Mesenchymal stem cell of Wharton's jelly (primary cell): ENCODE results near the genes RAB5IF and TLDC2.

DNA sequence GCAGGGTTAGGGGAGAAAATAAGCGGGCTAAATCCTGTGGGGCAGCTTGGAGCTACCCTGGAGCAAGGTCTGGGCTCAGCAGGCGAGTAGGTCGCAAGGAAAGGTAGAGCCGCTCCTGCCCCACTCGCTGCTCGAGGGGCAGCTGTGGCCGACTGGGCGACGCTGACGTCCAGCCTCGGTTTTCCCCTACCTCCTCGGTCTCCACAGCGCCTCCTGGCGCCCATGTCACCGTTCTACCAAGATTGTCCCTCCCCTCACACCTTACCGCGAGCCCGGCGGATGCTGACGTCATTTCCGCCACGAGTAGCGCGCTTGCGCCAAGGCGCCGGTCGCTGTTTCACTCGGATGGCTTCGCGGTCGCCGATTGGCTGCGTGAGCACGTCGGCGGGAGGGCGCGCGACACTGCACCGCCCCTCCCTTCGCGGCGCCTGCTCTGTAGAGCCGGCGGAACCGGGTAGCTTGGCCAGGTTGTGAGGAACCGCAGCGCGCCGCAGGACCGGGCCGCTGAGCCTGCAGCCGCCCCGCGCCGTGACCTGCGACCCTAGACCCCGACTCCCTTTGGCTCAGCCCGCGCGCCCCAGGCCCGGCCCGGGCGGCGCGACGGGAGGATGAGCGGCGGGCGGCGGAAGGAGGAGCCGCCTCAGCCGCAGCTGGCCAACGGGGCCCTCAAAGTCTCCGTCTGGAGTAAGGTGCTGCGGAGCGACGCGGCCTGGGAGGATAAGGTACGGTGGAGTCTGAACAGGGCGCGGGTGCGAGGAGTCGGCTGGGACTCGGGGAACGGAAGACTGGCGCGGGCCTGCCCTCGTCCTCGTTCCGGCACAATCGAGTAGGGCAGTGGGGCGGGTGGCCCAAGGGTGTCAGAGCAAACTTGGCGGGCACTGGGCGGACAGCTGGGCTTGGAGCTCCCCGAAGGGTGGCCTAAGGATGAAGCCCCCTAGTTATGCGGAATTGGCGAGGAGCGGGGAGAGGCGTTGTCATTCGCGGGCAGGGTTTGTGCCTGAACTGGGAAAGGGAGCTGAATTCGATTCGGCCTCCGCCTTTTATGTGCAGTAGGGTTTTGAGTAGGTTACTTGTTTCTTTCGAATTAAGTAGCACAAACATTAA, at the start of gene RAB5IF:
Gene RAB5IF (plus strand): TSS at position 436 of the 1,104 bp plus-strand sequence.
- CAGE, long polyA plus RNA: start-site peak on the plus strand centred at position 454 of the sequence, 304 bp wide, 209 and 20 reads in 2 replicates

DNA sequence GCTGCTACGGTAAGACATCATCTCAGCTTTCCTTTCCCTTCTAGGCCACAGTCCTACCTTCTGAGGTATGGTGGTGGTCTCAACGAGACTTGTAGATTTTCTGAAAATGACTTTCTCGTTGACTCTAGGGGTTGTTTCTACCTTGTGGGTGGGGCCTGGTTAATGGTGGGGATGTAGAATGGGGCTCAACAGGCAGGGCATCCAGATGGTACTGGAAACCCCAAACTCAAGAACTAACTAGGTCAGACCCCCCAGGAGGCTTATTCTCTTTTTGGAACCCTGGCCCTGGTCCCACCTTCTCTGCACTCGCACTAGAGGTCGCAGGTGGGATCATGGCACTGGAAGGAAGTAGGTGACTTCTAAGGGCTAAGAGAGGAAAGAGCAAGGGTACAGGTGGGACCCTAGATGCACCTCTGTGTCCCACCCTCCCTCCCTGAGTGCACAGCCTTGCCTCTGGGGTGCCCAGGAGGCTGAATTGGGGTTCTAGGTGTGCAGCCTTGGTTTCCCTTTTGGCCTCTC, 7.8 kb downstream of the RAB5IF start:
- CAGE, long polyA plus RNA: no peak

- CAGE, long polyA plus RNA: no peak
Measured at GRCh38 chr20:36862863-36863351, 431 bp downstream of the SOGA1 start.

- CAGE, long polyA plus RNA: no peak
Measured at GRCh38 chr20:36875907-36876450, at the start of gene TLDC2. Gene TLDC2, plus strand, starts transcription at chr20:36876138.

DNA sequence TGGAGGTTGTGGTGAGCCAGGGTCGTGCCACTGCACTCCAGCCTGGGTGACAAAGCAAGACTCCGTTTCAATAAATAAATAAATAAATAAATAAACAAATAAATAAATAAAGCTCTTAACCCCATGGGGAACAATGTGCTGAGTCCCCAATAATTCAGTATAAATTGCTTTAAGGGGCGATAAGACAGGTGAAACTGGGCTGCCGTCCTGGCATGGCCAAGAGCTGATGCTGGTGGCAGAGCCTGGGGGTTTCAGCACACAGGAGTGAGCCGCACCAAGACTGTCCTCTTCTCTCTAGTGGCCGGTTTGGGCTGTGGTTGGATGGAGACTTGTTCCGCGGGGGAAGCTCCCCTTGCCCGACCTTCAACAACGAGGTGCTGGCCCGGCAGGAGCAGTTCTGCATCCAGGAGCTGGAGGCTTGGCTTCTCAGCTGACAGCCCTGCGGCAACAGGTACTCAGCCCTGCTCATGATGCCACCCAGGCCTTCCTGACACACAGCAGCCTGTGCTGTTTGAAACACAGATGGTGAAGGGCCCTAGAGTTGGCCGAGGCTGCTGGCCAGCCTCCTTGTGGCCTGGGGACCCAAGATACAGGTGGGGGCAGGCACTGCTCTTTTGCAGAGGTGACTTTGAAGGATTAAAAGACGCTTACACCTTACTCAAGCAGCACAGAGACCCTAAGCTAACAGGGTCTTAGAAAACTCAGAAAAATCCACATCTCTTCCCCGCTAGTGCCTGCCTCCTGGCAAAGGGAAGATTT, 13.2 kb downstream of the TLDC2 start:
- CAGE, long polyA plus RNA: no peak

- CAGE, long polyA plus RNA: no peak
Measured at GRCh38 chr20:37043230-37044031, 52.4 kb downstream of the RBL1 start.

DNA sequence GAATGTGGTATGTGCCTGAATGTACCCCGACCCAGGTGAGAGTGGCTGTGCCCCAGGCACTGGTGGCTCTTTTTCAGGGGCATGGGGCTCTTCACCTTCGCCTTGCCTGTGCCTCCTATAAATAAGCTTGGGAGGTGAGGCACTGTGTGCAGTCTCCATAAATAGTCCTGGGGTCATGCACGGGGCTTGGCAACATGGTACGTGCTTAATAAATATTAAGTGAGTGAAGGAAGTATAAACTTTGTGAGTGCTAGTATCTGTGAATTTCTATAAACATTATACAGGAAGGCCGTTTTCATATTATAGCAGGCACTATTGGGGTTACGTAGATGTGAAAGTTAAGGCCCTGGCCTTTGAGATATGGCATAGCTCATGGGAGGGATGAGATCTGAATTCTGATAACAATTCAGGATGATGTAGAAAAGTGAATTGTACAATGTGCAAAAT, 32.9 kb downstream of the GHRH start:
- CAGE, long polyA plus RNA: no peak

- CAGE, long polyA plus RNA: no peak
Measured at GRCh38 chr20:37314812-37315979, 25.7 kb downstream of the MANBAL start.

DNA sequence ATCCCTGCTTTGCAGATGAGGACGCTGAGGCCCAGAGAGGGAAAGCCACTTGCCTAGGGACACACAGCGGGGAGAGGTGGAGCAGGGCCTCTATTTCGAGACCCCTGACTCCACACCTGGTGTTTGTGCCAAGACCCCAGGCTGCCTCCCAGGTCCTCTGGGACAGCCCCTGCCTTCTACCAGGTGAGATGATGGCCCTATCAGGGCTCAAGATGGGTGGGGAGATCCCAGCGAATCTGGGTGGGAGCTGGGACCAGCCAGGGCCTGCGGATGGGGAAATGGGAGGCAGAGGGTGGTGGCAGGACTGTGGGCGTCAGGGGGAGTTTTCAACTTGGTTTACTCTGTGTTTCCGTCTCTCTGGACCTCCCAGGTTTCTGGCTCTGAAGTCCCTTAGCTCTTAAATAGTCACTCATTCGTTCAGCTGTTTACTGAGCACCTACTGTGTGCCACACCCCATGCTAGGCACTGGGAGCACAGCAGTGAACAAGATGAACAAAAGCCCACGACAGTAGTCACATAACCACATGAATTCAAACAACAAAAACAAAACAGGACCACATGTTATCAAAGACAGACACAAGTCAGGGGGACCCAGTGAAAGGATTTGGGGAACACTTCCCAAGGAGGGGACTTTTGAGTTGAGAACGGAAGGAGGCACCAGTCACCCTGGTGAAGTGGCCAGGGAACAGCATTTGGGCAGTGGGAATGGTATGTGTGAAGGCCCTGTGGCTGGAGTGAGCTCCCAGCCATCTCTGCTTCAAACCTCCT, 36.8 kb downstream of the SRC start:
- CAGE, long polyA plus RNA: no peak

DNA sequence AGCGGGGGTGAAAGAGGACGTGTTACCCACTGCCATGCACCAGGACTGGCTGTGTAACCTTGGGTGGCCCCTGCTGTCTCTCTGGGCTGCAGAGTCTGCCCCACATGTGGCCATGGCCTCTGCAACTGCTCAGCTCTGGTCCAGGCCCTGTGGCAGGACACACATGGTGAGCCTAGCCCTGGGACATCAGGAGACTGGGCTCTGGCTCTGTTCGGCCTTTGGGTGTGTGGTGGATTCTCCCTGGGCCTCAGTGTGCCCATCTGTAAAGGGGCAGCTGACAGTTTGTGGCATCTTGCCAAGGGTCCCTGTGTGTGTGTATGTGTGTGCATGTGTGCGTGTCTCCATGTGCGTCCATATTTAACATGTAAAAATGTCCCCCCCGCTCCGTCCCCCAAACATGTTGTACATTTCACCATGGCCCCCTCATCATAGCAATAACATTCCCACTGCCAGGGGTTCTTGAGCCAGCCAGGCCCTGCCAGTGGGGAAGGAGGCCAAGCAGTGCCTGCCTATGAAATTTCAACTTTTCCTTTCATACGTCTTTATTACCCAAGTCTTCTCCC, 58.7 kb downstream of the SRC start:
- CAGE, long polyA plus RNA: no peak

DNA sequence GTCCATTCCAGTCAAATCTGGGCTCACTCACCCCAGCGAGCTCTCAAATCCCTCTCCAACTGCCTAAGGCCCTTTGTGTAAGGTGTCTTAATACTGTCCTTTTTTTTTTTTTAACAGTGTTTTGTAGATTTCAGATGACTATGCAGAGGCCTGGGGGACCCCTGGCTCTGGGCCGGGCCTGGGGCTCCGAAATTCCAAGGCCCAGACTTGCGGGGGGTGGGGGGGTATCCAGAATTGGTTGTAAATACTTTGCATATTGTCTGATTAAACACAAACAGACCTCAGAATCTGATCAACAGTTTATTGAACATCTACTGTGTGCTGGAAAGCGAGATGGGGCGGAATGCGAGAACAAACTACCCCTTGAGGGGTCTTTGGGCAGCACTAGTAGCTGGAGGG, 59.2 kb downstream of the SRC start:
- CAGE, long polyA plus RNA: no peak

GRCh38 chr20:37406173-37407113, 60.5 kb downstream of the SRC start:
- CAGE, long polyA plus RNA: no peak

GRCh38 chr20:37502692-37503134, 18.3 kb upstream of the NNAT start:
- CAGE, long polyA plus RNA: no peak

DNA sequence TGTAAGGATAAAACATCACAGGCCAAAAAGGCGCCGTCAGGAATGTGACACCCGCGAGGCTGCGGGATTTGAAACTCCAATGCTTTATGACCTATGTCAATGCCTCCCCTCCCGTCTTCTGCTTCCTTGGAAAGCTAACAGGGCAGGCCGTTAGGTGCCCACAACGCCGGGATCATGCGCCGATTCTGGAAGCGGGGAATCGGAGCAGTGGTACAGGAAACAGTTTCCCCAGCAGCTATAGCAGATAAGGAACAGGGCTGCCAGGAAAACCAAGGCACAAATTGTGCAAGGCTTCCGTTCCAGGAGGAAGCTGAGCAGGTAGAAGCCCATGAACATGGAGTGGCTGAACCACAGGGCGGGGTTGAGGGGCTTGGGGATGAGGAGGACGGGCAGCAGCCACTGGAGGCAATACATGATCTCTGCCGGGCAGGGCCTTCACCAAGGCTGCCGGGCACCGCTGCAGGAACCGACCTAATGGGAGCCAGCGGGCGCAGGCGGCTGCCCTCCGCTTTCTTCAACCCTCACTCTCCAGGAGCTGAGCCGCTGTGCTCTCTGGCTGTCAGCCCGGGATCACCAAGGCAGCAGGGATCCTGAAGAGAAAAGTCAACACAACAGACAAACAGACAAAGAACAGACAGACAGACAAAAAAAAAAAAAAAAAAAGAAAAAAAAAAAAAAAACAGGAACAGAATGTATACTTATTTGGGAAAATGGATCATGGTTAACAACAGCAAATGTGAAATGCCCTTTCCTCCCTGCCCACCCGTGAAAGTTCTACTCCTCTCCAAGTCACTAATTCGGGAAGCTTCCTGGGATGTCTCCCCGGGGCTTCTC, 2.1 kb upstream of the NNAT start:
- CAGE, long polyA plus RNA: no peak

- CAGE, long polyA plus RNA: no peak
Measured at GRCh38 chr20:37717473-37717757, 23.6 kb downstream of the CTNNBL1 start.

- CAGE, long polyA plus RNA: no peak
Measured at GRCh38 chr20:38069848-38070678, 36.5 kb downstream of the RPRD1B start.

DNA sequence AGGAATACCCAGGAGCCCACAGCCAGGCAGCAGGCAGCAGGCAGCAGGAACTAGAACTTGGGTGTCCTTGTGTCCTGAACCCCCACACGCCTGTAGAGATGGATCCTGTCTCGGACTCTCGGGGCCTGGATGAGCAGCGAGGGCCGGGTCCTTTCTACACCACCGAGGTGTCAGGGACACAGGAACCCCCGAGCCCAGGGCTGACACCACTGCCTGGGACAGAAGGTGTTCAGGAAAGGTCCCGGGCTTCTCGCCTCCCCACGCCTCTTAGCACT, 29.6 kb downstream of the TGM2 start:
- CAGE, long polyA plus RNA: no peak

DNA sequence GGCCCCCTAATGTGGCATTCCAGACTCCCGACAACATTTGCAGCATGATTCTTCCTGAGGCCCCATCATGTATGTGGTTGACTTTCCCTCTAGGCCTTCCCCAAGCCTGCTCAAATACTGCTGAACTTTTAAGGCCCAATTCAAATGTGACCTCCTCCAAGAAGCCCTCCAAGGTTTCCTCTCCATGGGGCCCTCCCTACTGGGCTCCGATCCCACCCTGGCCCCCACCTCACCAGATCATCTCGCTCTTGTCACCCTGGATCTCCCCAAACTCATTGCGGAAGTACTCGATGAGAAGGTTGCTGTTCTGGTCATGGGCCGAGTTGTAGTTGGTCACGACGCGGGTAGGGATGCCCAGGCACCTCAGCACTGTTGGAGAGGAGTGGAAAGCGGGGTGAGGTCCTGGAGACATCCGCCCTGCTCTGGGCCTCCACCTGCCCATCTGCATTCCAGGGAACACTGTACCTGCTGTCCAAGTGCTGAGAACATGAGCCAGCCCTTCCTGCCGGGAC, 23.2 kb downstream of the TGM2 start:
- CAGE, long polyA plus RNA: no peak

GRCh38 chr20:38143704-38143982, 21.4 kb downstream of the TGM2 start:
- CAGE, long polyA plus RNA: no peak

- CAGE, long polyA plus RNA: no peak
Measured at GRCh38 chr20:38149926-38150455, 15.1 kb downstream of the TGM2 start.